Endometrial microvascular endothelial cells (primary cell): ENCODE measurements around the genes DENND2B, AKIP1 and C11orf16.

DNA sequence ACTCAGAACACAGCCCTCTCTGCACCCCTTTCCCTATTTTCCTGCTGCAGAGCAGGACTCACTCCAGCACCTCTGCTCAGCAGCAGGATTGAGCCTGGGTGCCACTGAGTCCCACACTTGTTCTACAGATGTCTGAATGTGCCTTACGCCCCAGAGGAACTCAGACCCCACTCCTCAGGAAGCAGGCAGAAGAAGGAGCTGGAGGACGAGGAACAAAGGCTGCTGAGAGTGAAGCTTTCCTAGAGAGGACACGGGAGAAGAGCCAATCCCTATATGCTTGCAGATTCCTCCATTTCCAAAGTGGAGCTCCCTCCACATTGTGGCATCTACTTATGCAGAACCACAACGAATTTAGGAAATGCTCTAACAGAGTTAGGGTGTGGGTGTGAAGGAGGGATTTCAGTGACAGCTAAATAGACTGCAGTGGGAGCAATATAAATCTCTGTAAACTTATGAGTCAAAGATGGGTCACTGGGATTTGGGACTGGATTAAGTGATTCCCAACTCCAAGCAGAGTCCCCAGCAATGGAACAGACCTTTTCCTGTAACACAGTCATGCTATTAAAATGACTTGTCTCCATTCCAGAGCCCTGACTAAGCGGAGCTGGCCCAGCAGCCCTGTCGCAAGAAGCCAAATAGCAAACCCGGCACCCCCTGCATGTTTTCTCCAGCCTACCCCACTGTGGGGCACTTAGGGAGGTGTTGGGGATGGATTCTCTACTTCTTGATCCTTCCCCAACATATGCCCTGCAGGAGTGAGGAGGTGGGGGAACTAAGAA lies 36.5 kb downstream of the RPL27A start:
- RAMPAGE, long total RNA: no peak

GRCh38 chr11:8720228-8720773 lies 37.7 kb downstream of the RPL27A start:
- RAMPAGE, long total RNA: no peak

- RAMPAGE, long total RNA: no peak
Measured at GRCh38 chr11:8766172-8767441, 43.9 kb downstream of the DENND2B start.

DNA sequence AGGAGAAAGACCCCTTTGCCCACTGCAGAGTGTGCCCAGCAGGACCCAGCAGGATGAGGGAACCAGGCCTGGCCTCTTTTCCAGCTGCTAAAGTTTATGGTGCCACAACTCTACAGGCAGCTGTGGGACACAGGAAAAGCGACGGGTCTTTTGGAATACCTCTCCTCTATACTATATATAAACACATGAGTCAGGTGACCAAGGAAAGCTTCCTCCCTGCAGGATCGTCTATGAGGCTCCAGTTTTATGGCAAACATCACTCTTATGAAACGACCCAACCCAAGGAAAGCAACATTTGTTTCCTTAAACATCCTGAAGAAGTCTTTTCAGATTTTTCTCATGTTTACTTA lies 2.3 kb downstream of the DENND2B start:
- RAMPAGE, long total RNA: no peak

DNA sequence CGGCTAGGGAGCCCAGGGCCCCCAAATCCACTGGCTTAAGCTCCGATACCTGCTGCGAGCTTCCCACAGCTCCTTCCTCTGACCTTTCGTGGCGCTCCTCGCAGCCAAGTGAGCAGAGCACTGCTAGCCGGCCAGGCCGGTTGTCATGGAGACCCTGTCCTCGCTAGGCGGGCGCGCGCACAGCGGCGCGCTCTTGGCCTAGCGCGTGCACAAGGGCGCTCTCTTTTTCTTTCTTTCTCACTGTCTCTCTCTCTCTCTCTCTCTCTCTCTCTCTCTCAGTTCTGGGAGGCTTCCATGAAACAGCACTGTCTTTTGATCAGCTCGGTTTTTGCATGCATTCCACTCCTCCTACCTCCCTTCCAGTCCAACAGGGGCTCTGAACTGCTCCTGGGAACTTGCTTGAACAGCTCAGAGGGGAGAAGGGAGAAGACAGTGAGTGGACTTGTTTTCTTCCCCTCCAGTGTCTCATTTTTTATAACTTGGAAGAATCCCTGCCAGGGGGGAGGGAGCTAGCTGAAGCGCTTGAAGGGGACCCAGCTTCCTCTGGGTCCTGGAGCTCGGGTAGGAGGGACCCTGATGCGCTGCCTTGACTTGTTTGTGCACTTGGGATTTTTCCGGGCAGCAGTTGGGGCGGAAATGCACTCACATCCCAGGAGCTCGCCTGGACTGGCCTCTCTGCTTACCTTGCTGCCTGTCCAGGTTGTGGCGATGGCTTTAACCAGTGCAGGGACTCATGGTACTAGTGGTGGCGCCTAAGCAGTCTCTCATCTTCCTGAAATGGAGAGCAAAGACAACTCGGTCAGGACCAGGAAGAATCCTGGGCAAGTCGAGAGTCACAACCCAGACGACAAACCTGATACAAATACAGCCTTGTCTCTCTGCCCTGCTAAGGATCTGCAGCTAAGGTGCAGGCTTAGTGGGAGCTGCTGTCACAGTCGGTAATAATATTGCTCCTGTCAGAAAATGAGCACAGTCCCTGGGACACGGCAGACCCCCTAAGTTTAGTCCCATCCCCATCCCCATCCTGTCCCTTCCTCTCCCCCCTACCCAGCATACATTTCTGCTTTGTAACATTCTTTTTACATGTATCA lies at the start of gene DENND2B:
Gene DENND2B (minus strand): TSS at position 111 of the 1,091 bp plus-strand sequence.
- RAMPAGE, long total RNA: no peak

DNA sequence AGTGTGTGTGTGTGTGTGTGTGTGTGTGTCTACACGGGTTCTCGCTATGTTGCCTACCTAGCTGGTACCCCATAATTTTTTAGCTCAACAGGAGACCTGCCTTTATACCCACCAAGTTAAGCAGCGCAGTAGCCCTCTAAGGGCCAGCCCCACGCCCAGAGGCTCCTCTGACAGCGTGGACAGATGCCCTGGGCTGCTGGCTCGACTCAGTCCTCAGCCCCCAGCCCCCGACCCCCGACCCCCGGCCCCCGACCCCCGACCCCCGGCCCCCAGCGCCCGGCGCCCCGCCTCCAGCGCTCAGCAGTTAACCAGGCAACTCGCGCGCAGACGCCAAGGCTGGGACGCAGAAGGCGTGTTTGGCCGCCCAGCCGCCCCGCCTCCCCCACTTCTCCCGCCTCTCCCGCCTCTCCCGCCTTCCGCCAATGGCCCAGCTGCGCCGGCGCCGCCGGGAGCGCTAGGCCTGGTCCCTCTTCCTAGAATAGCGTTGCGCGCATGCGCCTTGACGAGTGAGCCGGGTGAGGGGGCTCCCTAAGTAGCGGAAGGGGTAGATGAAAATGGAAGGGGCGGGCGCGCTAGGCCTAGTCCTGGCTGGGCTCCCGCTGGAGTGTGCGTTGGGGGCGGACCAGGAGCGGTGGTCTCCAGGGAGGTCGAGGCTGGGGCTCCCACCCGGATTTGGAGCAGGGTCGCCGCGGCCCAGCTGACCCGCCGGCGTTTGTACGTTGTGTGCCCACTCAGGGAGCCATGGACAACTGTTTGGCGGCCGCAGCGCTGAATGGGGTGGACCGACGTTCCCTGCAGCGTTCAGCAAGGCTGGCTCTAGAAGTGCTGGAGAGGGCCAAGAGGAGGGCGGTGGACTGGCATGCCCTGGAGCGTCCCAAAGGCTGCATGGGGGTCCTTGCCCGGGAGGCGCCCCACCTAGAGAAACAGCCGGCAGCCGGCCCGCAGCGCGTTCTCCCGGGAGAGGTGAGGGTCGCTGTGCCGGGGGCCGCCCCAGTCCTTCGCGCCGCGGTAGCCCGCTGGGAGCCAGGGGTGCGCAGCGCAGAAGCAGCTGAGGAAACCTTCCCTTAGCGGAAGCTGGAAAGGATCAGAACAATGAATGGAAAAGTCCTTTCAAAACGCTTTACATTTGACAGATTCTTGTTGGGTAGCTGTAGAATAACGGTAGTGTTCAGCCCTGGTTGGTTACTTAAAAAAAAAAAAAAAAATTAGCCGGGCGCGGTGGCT lies at the start of gene AKIP1:
Gene AKIP1 (plus strand): TSS at position 481 of the 1,224 bp plus-strand sequence.
- RAMPAGE, long total RNA: start-site peak on the plus strand centred at position 490 of the sequence, 19 bp wide, 171 and 110 reads in 2 replicates

DNA sequence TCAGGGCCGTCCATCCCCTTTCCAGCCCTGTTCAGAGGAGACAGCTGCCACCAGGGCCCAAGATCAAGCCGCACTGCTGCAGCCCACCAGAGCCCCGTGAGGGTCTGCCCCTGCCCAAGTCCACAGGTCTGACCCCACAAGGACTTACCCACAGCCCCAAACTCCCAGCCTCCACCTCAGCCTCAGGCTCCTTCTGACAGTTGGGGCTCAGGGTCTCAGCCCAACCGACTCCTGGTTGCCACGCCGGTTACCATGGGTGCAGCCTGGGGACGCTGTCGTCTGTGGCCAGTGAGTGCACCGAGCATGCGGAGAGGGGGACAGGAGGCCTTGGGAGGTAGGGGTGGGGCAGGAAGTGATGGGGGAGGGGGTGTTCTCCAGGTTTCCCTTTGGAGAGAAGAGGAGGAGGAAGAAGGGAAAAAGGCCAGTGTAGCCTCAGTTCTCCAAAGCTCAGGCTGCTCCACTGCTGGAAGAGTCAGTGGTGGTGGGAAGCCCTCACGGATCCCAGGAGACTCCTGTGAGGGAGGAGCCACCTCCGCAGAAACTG lies at the start of gene C11orf16:
Gene C11orf16 (minus strand): TSS at position 195 of the 544 bp plus-strand sequence.
- RAMPAGE, long total RNA: no peak

DNA sequence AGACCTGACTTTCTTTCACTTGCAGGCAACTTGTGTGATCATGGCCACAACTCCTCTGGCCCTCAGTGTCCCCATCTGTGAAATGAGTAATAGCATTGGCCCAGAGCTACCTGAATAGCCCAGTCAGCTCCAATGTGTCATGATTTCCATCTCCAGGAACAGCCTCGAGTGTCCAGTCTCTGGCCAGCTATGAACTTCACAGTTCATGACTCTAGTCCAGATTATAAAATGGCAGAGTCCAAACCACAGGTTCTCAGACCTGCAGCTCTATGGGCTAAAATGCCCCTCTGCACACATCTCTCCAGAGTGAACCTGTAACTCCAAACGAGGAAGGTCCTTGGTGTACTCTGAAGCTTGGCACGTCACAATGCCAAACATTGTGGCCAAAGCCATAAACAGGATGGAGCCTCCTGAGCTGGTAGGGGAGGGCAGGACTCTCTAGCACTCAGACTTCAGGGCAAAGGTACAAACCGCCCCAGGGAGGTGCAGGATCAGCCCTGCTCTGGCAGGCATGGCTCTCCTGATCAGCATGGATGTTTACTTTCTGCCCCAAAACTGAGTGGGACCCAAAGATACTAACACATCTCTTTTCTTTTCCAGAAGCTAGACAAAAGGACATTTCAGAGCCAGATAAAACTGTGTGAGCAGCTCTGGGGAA lies 2.4 kb downstream of the SCUBE2 start:
- RAMPAGE, long total RNA: no peak

DNA sequence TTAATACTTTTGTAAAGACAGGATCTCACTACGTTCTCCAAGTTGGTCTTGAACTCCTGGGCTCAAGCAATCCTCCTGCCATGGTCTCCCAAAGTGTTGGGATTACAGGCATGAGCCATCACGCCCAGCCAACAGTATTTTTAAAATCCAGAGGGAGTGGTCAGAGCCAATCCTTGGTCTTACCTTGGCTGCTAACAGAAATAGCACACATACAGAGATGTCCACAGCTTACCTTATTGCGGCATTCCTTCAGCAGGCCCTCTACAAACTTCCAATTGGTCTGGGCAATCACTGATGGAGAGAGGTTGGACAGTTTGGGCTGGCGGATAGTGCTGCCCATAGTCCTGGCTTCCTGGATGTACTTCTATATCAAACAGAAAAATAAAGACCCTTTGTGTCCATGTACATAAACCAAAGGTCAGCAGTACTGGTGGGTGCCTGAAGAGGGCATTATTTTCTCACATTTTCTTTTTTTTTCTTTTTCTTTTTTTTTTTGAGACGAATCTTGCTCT lies 74.3 kb upstream of the SCUBE2 start:
- RAMPAGE, long total RNA: no peak

DNA sequence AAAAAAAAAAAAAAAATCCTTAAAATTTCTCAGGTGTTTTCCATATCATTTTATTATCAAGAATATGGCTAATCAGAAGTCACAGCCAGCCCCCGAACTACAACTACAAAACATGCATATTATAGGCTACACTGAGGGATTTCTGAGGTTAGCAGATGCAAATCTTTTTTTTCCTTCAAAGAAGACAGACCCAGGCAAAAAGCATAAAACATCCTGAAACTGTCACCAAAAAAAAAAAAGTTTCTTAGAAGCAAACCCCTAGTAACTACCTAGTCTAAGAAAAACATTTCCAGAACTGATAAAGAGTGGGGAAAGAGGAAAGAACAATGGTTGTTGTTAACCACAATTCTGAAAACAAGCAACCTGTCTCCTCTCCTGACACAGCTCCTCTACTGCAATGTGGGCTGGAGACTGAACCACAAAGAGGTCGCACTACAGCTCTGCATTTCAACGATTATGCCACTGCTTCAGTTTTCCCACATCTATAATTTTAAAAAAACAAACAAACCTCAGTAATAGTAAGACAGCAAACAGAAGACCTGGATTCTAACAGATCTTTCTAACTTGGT lies 15.0 kb downstream of the DENND5A start:
- RAMPAGE, long total RNA: no peak

GRCh38 chr11:9385284-9385783 lies 882 bp downstream of the IPO7 start:
- RAMPAGE, long total RNA: no peak

DNA sequence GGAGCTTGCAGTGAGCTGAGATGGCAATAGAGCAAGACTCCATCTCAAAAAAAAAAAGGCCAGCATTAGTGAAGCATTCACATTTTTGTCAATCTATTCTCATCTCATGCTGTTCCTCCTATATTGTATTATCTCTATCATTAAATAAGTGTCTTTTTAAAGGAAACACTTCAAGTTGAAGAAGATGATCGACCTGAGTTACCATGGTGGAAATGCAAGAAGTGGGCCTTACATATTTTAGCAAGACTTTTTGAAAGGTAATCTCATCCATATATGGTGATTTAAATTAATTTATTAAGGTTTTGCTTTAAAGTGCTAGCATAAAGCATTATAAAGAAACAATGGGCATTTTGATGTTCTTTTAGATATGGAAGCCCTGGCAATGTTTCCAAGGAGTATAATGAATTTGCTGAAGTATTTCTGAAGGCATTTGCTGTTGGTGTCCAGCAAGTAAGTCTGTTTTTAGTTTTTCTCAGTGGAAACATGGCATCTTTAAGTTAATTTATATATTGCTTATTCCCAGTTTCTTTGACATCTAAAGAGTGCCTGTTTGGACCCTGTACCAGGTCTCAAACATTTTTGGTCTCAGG lies 35.9 kb downstream of the IPO7 start:
- RAMPAGE, long total RNA: no peak

GRCh38 chr11:9532945-9533393 lies 40.5 kb upstream of the WEE1 start:
- RAMPAGE, long total RNA: no peak

DNA sequence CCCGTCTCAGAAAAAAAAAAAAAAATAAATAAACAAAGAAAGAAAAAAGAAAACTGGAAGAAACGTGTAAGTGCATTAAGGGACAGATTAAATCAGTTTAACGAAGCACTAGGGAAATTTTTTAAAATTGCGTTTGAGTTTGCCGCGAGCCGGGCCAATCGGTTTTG lies 917 bp upstream of the WEE1 start:
- RAMPAGE, long total RNA: no peak

DNA sequence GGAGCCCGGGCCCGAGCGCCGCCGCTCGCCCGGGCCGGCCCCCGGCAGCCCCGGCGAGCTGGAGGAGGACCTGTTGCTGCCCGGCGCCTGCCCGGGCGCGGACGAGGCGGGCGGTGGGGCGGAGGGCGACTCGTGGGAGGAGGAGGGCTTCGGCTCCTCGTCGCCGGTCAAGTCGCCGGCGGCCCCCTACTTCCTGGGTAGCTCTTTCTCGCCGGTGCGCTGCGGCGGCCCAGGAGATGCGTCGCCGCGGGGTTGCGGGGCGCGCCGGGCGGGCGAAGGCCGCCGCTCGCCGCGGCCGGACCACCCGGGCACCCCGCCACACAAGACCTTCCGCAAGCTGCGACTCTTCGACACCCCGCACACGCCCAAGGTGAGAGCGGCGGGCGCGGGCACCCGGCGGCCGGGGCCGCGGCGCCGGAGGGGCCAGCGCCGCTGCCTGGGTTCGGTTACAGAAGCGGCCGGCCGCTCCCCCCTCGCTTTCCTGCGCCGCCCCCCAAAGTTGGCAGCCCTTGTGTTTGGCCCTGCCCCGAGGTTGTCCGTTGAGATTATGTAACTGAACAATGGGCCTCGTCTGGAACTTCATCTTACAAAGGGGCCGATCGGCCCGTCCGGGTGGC lies 778 bp downstream of the WEE1 start:
- RAMPAGE, long total RNA: no peak

GRCh38 chr11:9601119-9601869 lies 27.8 kb downstream of the WEE1 start:
- RAMPAGE, long total RNA: no peak

DNA sequence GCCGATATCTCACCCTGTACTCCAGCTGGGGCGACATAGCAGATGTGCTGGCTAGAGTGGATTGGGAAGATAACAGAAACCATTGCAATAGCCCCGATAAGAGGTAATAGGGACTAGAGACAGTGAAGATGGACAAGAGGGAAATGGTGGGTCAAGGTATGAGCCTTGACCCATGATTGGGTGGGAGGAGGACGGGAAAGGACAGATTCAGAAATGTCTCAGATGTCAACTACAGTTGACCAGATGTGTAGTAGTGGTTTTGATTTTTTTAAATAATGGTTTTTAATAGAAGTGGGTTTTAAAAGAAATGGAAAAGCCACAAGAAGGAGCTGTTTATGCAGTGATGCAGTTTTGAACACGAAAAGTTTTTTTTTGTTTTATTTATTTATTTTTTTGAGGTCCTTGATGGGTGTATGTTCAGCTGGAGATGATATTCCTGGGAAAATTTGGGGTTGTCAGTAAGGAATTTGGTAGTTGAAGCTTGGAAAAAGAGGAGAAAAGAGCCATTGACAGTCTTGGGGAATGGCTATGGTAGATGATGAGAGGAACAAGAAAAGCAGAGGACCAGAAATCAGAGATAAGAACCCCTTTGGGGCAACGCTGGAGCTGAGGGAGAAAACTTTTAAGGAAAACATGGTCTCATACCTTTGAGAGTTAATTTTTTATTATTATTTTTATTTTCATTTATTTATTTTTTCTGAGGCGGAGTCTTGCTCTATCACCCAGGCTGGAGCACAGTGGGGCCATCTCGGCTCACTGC lies 6.4 kb downstream of the SWAP70 start:
- RAMPAGE, long total RNA: no peak

DNA sequence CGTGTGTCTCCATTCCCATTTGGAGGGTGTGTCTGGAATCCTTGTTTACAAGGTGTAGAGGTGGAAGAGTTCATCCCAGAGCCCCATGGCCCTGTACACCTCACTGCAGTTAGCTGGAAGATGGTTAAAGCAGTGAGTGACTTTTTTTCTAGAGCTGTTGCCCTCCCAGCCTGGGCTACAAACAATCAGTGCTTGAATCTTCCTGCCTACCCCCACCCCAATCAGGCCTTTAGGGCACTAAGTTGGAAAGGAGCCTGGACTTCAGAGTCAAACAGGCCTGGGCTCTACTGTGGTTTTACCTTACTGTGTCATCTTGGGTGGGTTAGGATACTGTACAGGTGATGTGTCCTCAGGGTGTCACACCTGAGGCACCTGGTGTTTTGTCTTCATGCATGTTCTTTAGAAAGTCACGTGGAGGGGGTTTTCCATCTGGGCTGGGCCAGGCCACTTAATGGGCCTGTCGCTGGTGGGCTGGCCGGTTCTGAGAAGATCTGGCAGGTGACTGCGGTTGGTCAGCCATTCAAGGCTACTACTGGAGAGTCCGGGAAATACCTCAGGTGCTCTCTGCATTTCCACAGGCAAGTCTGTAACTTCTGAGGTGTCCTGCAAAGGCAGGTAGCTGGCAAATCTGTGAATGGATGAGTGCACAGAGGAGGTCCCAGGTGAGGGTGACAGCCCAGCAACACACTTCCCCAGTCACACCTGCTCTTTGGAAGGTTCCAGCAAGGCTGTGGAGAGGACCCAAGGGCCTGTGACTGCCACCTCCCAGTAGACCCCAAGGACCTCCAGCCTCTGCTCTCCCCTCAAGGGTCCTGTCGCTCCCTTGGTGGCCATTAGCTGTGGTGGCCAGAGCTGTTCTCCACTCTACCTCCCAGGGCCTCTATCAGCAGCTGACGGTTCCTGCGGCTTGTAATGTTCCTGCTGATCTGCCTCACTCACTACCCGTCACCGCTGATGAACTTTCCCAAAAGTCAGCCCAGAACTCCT lies 92.7 kb downstream of the SWAP70 start:
- RAMPAGE, long total RNA: no peak

GRCh38 chr11:9757952-9758248 lies 94.0 kb downstream of the SWAP70 start:
- RAMPAGE, long total RNA: no peak

GRCh38 chr11:10118143-10118566 lies 175.9 kb downstream of the SBF2 start:
- RAMPAGE, long total RNA: no peak